AG09319 (cell line): ENCODE measurements around the genes SLC6A15, ALX1 and KITLG.

- RRBS: no CpG with 5 or more reads among the region's 8 CpGs
These were observed 137.6 kb downstream of the NAV3 start for GRCh38 chr12:77967939-77968962.

DNA sequence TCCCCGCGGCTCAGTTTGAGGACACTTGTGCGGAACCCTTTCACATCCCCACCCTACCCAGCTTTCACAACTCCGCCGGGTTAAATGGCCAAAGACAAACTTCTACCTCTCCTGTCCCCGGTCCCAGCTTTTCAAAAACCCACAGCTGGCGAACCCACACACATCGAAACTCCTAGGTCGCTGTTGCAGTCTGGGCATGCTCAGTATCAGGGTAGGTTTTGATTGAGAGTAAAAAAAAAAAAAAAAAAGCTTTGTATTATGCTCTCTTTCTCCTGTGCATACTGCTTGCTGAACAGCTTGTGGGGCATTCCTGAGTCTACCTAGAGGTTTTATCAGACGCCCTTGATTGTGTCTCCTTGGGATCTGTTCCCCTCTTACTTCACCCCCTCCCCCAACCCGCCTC is 448 bp upstream of the SYT1 start:
- RRBS: 4% methylated on average over 4 of the region's 11 CpGs

- RRBS: no CpG with 5 or more reads among the region's 1 CpG
These were observed 72.5 kb downstream of the SYT1 start for GRCh38 chr12:78936975-78937490.

DNA sequence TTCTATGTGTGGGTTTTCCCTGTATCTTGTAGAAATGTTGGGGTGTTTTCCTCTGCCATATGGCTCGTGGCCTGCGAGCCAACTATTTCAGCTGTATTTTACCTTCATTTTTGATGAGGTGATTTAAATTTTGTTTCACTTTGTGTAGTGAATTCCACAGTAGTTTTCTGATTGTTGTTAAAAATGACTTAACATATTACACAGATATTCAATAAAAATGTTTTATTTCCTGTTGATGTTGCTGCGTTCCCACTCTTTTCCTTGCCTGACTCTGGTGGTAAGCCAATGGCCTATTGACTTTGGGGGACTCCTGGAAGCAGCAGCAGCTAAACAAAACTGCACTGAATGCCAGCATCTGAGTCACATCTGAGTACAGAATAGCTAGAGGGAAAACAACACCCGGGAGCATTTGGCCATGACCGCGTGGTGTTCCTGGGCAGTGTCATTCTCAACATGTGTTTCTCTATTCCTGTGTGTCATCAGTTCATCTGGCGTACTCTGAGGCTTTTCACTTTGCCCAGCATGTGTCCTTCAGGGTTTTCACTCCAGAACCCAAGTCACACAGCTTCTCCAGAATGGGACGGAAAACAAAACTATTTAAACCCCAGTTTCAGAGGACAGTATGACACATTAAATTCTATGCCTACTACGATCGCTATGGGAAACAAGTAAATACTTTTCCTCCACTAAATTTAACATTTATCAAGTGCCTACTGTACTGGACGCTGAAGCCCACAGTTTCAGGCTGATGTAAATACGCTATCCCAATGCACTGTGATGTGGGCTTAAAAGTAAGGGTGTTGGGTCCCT is 238.8 kb downstream of the PAWR start:
- RRBS: no CpG with 5 or more reads among the region's 12 CpGs

DNA sequence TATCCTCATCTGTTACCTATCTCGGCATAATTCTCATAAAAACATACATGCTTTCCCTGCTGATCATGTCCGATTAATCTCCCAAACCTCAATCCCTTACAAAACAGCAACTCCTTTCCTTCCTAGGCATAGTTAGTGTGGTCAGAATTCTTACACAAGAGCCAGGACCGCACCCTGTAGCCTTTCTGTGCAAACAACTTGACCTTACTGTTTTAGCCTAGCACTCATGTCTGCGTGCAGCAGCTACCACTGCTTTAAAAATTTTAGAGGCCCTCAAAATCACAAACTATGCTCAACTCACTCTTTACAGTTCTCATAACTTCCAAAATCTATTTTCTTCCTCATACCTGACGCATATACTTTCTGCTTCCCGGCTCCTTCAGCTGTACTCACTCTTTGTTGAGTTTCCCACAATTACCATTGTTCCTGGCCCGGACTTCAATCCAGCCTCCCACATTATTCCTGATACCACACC is 147.5 kb downstream of the PAWR start:
- RRBS: no CpG with 5 or more reads among the region's 7 CpGs

- RRBS: no CpG with 5 or more reads among the region's 17 CpGs
These were observed 137.7 kb downstream of the PAWR start for GRCh38 chr12:79552940-79553547.

- RRBS: no CpG with 5 or more reads among the region's 27 CpGs
These were observed 50.3 kb downstream of the OTOGL start for GRCh38 chr12:80149441-80150249.

GRCh38 chr12:80708436-80709126 is 1.1 kb downstream of the MYF6 start:
- RRBS: 83% methylated on average over 11 of the region's 43 CpGs

- RRBS: 56% methylated on average over 1 of the region's 4 CpGs
These were observed 14.8 kb downstream of the LIN7A start for GRCh38 chr12:80922837-80923377.

GRCh38 chr12:81078569-81079435 is 923 bp downstream of the ACSS3 start:
- RRBS: no CpG with 5 or more reads among the region's 9 CpGs

DNA sequence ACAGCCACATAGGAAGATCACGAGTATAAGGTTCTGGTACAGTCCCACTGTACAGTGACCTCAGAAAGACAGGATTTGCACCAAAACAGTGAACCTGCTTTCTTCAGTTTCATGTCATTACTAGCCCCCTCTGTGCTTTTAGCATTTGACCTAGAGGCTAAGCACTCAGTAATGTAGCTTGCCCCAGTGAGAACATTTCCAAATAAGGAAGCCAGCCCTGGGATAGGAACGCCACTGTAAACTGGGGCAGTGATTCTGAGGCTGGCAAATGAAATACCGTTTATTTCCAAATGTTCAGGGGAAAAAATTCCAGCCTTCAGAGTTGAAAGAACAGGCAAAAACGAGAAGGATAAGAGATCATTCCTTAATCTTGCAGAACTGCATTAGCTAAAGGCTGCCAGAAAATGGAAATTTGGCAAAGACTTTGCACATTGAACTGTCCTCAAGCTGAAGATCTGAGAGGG is 41.8 kb upstream of the PPFIA2 start:
- RRBS: no CpG with 5 or more reads among the region's 4 CpGs

DNA sequence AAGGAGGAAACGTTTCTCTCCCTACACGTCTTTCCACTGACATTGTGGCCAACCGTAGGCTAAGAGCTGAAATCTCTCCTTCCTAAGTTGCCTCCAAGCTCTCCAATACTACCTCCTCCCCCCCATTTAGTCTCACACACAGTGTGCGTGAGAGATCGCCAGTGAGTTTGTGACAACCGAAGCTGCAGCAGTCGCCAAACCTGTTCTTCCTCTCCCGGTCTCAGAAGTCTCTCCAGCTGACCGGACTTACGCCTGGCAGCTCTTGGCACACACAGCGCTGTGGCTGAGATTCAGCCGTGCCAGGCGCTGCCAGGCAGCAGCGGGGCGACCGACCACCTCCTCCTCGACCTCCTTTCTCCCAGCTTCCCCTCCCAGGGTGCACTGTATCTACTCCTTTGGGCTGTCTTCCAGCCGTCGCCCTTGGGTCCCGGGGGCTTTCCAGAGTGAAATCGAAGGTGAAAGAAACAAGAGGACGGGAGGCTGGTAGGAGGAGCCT is 385 bp upstream of the TMTC2 start:
- RRBS: under 1% methylated on average over 3 of the region's 22 CpGs

GRCh38 chr12:82688157-82688604 is 1.5 kb downstream of the TMTC2 start:
- RRBS: no CpG with 5 or more reads among the region's 10 CpGs

DNA sequence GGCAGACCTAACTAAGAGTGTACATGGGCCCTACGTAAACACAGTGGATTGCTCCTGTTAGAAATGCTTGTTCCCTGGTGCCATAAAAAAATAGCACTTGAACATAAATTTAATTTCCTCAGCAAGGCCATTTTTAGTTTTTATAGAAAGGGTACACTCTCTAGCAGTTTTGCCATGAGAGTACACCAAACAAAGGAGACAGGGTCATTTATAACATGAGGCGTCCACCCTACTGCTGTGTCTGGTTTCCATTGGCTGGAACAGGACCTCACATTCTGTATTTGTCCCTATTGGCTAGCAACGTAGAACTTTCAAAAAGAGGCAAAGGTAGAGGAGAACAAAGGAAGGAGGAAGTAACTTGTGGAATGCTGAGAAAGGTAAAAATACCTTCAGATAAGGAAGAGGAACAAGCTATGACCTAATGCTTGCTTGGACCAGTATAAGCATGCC is 118.1 kb downstream of the TMTC2 start:
- RRBS: no CpG with 5 or more reads among the region's 3 CpGs

- RRBS: no CpG with 5 or more reads among the region's 4 CpGs
These were observed 20.6 kb downstream of the SLC6A15 start for GRCh38 chr12:84891989-84892364.

GRCh38 chr12:84912495-84912952 is at the start of gene SLC6A15:
Gene SLC6A15, minus strand, starts transcription at chr12:84912799.
- RRBS: no CpG with 5 or more reads among the region's 43 CpGs

GRCh38 chr12:84912953-84913115 is 235 bp upstream of the SLC6A15 start:
- RRBS: no CpG with 5 or more reads among the region's 11 CpGs

- RRBS: no CpG with 5 or more reads among the region's 35 CpGs
These were observed at the start of gene ALX1 for GRCh38 chr12:85279631-85280340. Gene ALX1, plus strand, starts transcription at chr12:85280220.

- RRBS: no CpG with 5 or more reads among the region's 3 CpGs
These were observed 157.7 kb downstream of the TMTC3 start for GRCh38 chr12:88299718-88300269.

- RRBS: 1% methylated on average over 19 of the region's 81 CpGs
These were observed at the start of gene KITLG for GRCh38 chr12:88579929-88581116. Gene KITLG, minus strand, starts transcription at chr12:88580471.